Measurements from ENCODE around the genes TNIP2 and MFSD10.

DNA sequence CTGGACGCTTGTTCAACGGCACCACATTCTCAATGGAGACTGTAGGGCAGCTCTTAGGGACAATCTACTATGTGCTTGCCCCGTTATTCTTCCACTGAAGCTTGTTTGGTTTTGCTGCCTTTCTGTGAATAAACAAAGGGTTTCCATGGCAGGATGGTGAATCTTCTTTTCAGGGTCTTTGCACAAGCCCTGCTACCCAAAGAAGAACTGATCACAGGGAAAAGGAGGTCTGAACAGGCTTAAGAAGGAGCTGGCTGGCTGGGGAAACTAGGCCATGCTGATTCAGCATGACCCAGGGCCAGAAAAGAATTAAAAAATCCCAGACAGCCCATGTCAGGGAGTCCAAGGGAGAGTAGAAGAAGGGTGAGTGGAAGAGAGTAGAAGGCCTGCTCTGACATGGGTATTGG, 35.7 kb downstream of the NAT8L start:
- PRO-cap = no peak
- RAMPAGE, long total RNA, 4 experiments = no peak in any of the 4 experiments

GRCh38 chr4:2257466-2257923, 4.4 kb downstream of the MXD4 start:
- PRO-cap = no peak
- RAMPAGE, long total RNA, 4 experiments = start-site peak on the minus strand in 2 of 4 experiments, at chr4:2257122-2257983 at its widest, 16 to 21 reads per replicate

DNA sequence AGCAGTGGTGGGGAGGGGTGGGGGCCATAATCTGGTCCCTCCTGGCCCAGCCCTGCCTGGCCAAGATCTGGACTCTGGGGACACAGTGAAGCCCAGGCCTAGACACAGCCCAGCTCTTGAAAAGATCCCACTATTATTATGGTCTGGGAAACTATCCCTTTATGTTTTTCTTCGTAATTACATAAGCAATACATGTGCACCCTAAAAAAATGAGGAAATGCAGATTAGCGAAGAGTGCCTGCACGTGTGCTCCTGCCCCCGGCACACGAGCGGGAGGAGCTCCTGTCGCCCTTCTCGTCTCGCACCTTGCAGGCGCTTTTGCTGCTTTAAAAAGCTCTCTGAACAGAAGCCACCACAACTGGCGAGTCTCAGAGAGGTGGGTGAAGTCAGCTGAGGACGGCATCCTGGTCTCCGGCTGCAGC, 28.9 kb upstream of the MXD4 start:
- PRO-cap = no peak
- RAMPAGE, long total RNA, 4 experiments = no peak in any of the 4 experiments

DNA sequence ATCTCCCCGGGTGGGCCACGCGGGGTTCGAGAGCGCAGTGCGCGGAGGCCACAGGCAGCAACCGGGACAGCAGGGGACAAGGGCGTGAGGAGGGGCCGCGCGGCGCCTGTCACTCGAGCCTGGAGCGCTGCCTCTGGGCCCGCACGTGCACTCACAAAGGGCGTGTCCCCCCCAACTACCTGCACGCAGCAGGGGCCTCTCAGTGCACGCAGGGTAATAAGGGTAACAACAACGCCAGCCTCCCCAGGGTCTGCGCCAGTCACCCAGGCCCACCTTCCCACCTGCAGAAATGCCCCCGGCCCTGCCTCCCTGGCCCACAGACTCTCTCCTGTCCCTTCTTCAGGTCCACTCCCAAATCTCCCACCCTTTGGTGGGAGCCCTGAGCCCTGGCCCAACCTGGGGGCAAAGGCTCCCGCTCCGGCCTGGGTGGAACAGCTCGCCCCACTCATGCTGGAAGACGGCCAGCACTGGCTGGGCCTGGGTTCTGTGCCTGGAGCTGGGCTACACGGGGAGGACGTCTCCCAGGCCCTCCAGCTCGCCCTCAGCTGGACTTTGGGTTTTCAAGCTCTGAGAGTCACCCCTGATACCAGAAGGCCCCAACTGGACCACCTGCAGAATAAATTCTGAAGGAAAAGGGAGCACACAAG, 53.1 kb downstream of the ZFYVE28 start:
- PRO-cap = no peak
- RAMPAGE, long total RNA, 4 experiments = no peak in any of the 4 experiments

DNA sequence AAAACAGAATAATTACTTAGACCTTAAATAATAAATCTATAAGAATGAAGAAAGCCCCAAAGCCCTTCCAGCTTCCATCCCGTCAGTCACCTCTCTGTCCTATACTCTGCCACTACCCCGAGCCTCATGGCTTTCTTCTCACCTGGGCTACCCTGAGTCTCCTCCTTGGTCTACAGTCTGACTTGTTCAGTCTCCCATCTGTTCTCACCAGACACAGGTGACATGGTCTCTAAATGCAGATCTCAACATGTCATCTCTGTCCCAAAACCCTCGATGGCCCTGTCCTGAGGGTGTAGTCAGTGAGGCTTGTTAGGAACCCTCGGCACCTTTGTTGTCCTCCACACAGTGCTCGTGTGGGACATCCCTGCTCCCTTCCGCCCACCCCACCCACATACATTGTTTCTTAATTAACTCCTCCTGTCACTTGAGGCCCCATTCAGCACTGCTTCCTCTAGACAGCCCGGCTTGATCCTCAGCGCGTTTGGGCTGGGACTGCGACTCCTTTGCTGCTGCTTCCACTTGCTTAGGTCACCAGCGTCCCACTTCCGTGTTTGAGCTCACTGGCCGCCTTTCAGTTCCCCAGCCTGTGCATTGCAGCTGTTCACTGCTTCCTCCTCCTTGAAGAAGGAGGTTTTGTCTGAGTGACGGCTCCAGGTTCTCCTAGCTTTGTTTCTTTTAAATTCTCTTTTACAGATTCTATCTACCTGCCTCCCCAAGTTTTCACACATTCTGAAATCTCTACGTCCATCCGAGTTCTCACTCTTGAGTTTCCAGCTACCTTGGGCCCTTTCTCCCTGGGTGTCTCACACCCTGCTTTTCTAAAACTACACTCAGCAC, 16.0 kb downstream of the RNF4 start:
- PRO-cap = bidirectional peak, plus-strand start at position 621 of the sequence, minus-strand start at position 474 of the sequence
- RAMPAGE, long total RNA, 4 experiments = no peak in any of the 4 experiments

GRCh38 chr4:2597341-2597775, 60.9 kb downstream of the FAM193A start:
- PRO-cap = no peak
- RAMPAGE, long total RNA, 4 experiments = no peak in any of the 4 experiments

GRCh38 chr4:2755720-2756697, at the start of gene TNIP2:
TNIP2 (minus strand) TSS chr4:2756336.
- PRO-cap = bidirectional peak, plus-strand start at chr4:2756129, minus-strand start at chr4:2755996; bidirectional peak, plus-strand start at chr4:2756644, minus-strand start at chr4:2756336
- RAMPAGE, long total RNA, 4 experiments = start-site peak on the minus strand in 3 of 4 experiments, at chr4:2755973-2756170 at its widest, 26 to 102 reads per replicate

DNA sequence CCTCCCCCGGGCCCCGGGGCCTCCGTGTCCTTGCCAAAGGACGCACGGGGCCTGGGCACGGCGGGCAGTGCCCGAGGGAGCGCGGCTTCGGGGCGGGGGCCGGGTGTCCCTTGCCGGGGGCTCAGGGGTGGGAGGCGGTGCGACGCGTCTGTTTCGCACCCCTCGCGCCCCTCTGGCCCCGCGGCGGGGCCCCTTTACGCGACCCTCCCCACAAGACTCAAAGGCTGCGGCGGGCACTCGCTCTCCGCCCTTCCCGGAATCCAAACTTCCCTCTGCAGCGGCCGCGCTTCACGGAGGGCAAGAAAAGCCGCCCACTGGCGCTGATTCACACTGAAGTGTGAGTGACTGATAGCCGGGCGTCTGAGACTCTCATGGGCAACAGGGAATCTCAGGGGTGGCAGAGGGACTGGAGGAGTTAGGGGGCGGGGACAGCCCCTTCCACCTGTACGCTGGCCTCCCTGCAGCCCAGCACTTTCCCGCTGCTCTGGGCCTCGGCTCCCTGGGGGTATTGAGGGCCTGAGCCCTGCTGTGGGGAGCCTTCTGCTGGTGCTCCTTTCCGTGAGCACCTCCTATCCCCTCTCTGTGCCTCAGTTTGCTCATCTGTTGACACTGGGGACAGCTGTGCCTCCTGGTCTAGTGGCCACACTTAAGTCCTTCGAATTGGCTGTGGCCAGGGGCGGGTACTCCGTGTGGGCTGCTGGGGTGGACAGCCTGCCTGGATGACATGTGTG, 701 bp downstream of the SH3BP2 start:
- PRO-cap = unidirectional peak, minus-strand start at position 262 of the sequence; unidirectional peak, minus-strand start at position 339 of the sequence; bidirectional peak, plus-strand start outside the sequence, minus-strand start at position 662 of the sequence
- RAMPAGE, long total RNA, 4 experiments = no peak in any of the 4 experiments

- PRO-cap = no peak
- RAMPAGE, long total RNA, 4 experiments = no peak in any of the 4 experiments
Observed at GRCh38 chr4:2822856-2823309, 20.8 kb upstream of the ADD1 start.

DNA sequence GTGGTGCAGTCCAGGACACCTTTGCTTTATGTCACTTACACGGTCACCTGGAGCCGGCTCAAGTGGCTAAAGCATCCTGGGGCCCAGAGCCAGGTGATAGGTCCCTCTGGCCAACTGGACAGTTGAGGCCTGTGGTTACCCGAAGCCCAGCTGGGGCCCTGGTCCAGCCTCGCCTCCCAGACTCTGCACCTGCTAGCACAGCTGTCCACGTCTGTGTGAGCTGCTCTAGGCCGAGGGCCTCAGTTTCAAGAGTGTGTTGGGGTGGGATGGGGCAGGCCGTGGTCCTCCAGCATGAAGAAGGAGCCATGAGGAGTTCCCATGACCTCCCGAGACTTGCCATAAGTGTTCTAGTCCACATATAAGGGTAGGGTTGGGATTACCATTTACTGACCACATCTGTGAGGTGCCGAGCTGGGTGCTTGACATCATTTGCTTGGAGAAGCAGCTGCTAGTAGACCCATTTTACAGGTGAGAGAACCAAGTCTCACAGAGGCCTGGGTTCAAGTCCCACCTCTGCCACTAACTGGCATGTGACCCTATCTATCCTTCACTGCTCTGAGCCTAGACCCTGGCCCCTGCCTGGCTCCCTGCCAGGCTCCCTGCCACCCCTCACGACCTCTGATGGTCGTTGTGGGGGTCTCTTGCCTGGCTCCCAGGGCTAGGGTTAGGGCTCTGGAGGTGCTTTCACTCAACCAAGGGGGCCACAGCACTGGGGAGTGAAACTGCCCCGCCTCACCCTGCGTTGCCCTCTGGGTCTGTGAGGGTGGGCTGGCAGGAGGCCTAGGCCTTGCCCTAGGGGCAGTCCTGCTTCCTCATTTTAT, 7.4 kb upstream of the ADD1 start:
- PRO-cap = no peak
- RAMPAGE, long total RNA, 4 experiments = no peak in any of the 4 experiments

- PRO-cap = no peak
- RAMPAGE, long total RNA, 4 experiments = start-site peak on the plus strand in 2 of 4 experiments, at chr4:2860736-2861108 at its widest, 5 to 11 reads per replicate
Observed at GRCh38 chr4:2860545-2861317, 17.1 kb downstream of the ADD1 start.

GRCh38 chr4:2934705-2935064, at the start of gene MFSD10:
MFSD10 (minus strand) TSS chr4:2934825.
- PRO-cap = bidirectional peak, plus-strand start at chr4:2934916, minus-strand start at chr4:2934808
- RAMPAGE, long total RNA, 4 experiments = start-site peak on the plus strand in 3 of 4 experiments, at chr4:2934894-2934910 at its widest, 23 to 51 reads per replicate; start-site peak on the minus strand in 4 of 4 experiments, at chr4:2934773-2934841 at its widest, 80 to 388 reads per replicate

- PRO-cap = no peak
- RAMPAGE, long total RNA, 4 experiments = no peak in any of the 4 experiments
Observed at GRCh38 chr4:2942064-2943174, 7.8 kb upstream of the MFSD10 start.

- PRO-cap = no peak
- RAMPAGE, long total RNA, 4 experiments = no peak in any of the 4 experiments
Observed at GRCh38 chr4:3044702-3045144, 29.8 kb upstream of the HTT start.

- PRO-cap = no peak
- RAMPAGE, long total RNA, 4 experiments = start-site peak on the plus strand in 1 of 4 experiments, at chr4:3228954-3229111 at its widest, 9 reads per replicate
Observed at GRCh38 chr4:3228943-3229254, 20.1 kb upstream of the MSANTD1 start.

DNA sequence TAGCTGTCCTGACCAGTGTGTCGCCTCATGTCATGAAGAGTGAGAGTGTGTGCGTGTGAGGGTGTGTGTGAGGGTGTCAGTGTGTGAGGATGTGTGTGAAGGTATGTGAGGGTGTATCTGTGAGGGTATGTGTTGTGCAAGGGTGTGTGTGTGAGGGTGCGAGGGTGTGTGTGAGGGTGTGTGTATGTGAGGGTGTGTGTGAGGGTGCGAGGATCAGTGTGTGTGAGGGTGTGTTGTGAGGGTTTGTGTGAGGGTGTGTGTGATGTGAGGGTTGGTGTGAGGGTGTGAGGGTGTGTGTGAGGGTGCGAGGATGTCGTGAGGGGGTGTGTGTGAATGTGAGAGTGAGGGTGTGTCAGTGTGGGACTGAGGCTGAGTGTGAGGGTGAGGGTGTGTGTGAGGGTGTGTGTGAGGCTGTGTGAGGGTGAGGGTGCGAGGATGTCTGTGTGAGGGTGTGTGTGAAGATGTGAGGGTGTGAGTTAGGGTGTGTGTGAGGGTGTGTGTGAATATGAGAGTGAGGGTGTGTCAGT, 69.5 kb downstream of the RGS12 start:
- PRO-cap = no peak
- RAMPAGE, long total RNA, 4 experiments = start-site peak on the plus strand in 2 of 4 experiments, centred at positions 244 to 266 of the sequence, 5 to 6 reads per replicate

GRCh38 chr4:3372834-3373338, 68.9 kb upstream of the HGFAC start:
- PRO-cap = bidirectional peak, plus-strand start at chr4:3373218, minus-strand start at chr4:3373038
- RAMPAGE, long total RNA, 4 experiments = no peak in any of the 4 experiments

DNA sequence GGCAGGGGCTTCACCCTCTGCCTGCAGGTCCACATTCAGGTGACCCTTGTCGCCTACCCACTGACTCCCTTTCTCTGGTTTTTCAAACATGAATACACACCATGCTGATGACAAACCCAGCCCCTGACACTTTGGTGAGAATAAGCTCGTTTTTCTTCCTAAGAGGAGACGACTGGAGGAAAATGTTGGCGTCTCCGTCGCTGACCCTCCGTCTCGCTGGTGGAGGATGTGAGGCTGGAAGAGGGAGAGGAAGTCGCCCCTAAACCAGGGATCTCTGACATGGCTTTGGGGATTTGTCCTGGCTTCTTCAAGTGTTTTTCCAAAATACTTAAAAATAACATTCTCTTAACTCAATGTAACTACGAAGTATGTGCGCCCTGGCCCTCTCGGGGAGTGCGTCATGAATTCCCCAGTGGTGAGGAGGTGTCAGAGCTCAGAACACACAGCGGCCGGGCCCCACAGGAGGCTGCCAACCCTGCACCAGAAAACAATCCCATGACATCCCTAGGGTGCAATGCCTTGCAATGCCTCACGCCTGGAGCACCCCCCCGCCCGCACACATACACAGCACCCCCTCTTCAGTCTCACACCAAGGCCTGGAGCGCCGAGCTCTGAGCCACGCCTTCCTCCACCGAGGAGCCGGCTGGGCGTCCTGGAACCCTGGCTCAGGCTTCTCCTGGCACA, 108.5 kb upstream of the ADRA2C start:
- PRO-cap = no peak
- RAMPAGE, long total RNA, 4 experiments = no peak in any of the 4 experiments

GRCh38 chr4:3862507-3863042, 96.4 kb downstream of the ADRA2C start:
- PRO-cap = no peak
- RAMPAGE, long total RNA, 4 experiments = no peak in any of the 4 experiments

- PRO-cap = no peak
- RAMPAGE, long total RNA, 4 experiments = no peak in any of the 4 experiments
Observed at GRCh38 chr4:3871205-3872022, 105.2 kb downstream of the ADRA2C start.